Heart left ventricle (tissue), 7 donors: ENCODE measurements around a stretch of chr12.

DNA sequence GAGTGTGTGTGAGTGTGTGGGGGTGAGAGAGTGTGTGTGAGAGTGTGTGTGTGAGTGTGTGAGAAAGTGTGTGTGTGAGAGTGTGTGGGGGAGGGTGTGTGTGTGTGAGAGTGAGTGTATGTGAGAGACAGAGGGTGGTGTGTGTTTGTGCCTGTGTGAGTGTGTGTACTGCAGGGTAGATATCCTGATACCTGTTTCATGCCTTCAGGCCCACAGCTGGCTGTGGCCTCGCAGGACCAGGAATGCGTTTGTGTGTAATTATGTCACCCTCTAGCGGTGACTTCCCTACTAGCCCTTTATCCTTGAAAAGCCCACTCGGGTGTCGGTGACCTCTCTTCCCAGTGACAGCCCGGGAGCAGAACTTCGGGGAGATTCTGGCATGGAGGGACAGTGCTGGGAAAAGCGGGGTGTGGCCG is 10.8 kb upstream of the FBXL14 start:
- PRO-cap, 6 experiments: peak in 6 of 6 experiments; most common plus-strand start position 358 of the sequence (in 5)
- RAMPAGE, long total RNA, 2 experiments: no peak in any of the 2 experiments
- RRBS: 3% methylated on average over 4 of the region's 9 CpGs

GRCh38 chr12:1667404-1667781 is 23.5 kb upstream of the ADIPOR2 start:
- PRO-cap, 6 experiments: no peak in any of the 6 experiments
- RAMPAGE, long total RNA, 2 experiments: no peak in any of the 2 experiments
- RRBS: no CpG with 5 or more reads among the region's 4 CpGs

DNA sequence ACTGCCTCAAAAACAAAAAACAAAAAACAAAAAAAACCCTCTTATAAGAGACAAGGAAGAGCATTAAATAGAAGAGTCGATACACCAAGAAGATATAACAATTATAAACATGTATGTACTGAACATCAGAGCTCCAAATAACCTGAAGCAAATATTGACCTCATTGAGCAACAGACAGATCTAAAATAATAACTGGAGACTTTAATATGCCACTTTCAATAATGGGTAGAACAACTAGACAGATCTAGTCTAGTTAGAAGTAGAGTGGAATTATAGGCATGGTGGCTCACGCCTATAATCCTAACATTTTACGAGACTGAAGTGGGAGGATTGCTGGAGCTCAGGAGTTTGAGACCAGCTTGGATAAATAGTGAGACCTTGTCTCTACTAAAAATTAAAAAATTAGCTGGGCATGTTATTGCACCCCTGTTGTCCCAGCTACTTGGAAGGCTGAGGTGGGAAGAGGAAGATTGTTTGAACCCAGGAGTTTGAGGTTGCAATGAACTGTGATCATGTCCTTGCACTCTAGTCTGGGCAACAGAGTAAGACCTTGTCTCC is 55.7 kb downstream of the ADIPOR2 start:
- PRO-cap, 6 experiments: no peak in any of the 6 experiments
- RAMPAGE, long total RNA, 2 experiments: no peak in any of the 2 experiments
- RRBS: no CpG with 5 or more reads among the region's 3 CpGs

DNA sequence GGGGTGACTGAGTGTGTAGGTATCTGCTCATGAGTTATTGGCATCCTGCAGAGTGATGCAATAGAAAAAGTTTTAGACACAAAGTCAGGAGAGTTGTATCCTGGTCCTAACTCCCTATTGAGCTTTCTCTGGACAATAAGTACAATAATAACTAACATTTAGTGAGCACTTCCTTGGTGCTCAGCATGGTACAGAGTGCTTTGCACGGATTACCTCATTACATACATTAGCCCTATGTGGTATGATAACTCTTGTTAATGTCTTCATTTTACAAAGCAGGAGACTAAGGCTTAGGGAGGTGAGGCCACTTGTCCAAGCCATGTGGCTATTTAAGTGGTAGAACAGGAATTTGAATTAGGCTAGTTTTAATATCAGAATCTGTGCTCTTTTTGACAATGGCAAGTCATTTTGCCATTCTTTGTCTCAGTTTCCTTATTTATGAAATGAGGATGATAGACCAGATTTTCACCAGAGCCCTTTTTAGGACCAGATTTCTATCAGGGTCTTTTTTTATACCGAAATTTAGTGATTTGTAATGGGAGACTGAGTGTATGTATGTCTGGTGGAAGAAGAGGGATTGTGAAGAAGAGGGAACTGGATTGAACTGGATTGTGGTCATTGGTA is 36.2 kb upstream of the LRTM2 start:
- PRO-cap, 6 experiments: no peak in any of the 6 experiments
- RAMPAGE, long total RNA, 2 experiments: no peak in any of the 2 experiments
- RRBS: no CpG with 5 or more reads among the region's 2 CpGs

- PRO-cap, 6 experiments: peak in 6 of 6 experiments; most common plus-strand start chr12:1804750 (in 4)
- RAMPAGE, long total RNA, 2 experiments: no peak in any of the 2 experiments
- RRBS: no CpG with 5 or more reads among the region's 11 CpGs
These were observed 15.9 kb upstream of the LRTM2 start for GRCh38 chr12:1804398-1804915.

DNA sequence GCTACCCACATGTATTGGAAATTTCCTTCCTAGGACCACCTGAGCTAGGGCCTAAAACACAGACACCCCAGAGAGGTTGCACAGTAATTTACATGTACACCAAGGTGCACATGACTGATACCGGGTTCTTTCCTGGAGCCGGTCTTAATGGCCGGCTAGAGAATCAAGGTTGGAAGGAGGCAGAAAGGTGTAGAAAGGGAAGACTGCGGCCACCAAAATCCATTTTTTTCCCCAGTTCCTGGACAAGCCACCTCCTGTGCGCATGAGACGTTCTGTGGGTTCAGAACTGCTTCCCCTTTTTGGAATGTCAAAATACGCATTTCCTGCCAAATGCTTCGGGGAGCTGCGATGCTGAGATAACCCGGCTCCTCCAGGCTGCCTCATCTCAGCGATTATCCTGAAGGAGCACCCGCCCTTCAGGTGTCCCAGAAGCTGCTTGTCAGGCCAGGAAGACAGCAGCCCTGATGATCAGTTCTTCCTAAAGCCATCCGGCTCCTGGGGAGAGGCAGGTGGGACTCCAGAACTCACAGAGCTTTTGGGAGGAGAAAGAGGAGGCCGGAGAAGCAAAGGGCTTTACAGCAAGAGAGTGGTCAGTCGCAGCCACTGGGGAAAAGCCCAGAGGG is 820 bp downstream of the CACNA2D4 start:
- PRO-cap, 6 experiments: peak in 3 of 6 experiments; most common plus-strand start position 383 of the sequence (in 2); most common minus-strand start position 264 of the sequence (in 1)
- RAMPAGE, long total RNA, 2 experiments: no peak in any of the 2 experiments
- RRBS: 33% methylated on average over 2 of the region's 15 CpGs

DNA sequence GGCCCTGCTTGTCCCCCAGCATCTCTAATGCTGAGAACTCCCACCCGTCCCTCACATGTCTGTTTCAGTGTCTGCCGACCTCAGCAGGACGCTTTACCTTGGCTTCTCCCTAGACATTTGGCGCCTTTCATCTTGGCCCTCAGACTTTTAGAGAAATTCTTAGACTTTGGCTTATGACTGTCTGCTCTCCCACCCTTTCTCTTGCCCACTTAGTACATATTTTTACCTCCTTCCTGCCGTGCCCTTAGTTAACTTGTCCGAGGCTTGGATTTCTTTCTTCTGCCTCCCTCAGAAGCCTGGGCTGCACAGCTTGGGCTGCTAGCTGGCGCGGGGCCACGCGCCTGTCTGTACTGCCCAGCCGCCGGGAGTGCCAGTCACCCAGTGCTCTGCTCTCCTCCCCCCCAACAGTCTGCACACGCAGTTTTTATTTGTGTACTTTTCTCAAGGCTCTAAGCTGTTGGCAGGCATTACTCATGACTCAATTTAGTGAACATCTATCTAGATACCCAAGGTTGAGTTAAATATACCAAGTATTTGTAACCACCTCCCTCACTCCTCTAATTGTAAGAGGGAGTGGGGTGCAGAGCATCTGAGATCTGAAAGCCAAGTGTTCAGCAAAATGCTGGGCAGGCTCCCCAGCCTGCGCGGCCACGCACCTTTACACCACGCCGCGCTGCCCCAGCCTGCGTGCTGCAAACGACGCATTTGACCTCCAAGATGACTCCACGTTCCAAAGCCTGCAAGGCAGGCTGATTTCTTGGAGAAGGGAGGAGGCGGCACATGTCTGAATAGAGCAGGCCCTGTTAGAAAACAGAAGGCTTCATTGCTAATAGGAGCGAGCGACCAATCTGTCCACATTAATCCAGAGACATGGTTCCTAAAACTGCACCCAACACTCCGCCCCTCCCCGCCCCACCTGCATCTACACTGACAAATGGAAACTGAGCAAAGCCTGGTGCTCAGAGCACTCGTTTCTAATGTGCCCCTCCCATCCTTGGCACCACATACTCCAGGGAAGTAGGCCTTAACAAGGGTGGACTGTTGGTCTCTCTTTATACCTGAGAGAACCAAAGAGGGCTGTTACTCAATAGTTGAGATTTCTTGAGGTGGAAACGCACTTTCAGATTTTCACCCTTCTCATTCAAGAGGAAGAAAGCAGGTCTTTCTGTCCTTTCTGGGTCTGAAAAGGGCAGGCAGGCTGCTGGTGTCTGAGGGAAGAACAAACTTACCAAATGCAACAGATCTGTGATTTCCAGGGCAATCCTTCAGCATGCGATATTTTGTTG is 18.2 kb upstream of the CACNA2D4 start:
- PRO-cap, 6 experiments: peak in 2 of 6 experiments; most common plus-strand start position 343 of the sequence (in 1); most common minus-strand start position 307 of the sequence (in 2)
- RAMPAGE, long total RNA, 2 experiments: no peak in any of the 2 experiments
- RRBS: no CpG with 5 or more reads among the region's 31 CpGs

- PRO-cap, 6 experiments: no peak in any of the 6 experiments
- RAMPAGE, long total RNA, 2 experiments: no peak in any of the 2 experiments
- RRBS: no CpG with 5 or more reads among the region's 6 CpGs
These were observed 20.8 kb upstream of the CACNA2D4 start for GRCh38 chr12:1939325-1939625.

- PRO-cap, 6 experiments: peak in 6 of 6 experiments; most common plus-strand start chr12:1970780 (in 4); most common minus-strand start chr12:1970616 (in 1)
- RAMPAGE, long total RNA, 2 experiments: start-site peak on the plus strand in 2 of 2 experiments, at chr12:1970779-1970823 at its widest, 170 to 1,388 reads per replicate
- RRBS: no CpG with 5 or more reads among the region's 6 CpGs
These were observed 33.9 kb downstream of the DCP1B start for GRCh38 chr12:1970194-1970895.

DNA sequence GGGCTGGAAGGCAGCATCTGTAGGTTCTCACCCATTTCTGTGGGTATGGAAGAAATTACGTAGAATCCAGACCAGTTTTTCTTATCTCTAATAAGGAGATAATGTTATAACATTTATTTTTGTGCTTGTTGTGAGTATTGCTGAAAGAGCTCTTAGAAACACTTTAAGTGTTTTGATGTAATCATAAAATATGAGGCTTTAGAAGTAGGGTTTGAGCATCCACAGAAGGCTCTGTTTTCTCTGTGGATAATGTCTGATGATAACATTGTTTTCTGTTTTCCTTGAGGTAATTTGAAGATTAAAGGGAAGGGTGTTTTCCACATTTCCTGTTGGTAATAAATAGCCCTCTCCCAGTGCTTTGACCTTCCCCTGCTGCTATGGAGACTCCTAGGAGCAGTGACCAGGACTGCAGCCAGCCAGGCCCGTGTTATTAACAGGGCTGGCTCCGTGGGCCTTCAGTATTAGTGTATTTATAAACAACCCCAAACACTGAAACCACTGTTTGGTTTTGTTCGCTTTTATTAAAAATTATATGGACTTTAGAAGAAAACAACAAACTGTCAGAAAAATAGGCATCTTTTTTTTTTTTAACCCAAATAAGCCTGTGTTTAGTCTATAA is 9.6 kb upstream of the DCP1B start:
- PRO-cap, 6 experiments: peak in 1 of 6 experiments; most common plus-strand start position 390 of the sequence (in 1); most common minus-strand start position 255 of the sequence (in 1)
- RAMPAGE, long total RNA, 2 experiments: no peak in any of the 2 experiments
- RRBS: no CpG with 5 or more reads among the region's 4 CpGs

DNA sequence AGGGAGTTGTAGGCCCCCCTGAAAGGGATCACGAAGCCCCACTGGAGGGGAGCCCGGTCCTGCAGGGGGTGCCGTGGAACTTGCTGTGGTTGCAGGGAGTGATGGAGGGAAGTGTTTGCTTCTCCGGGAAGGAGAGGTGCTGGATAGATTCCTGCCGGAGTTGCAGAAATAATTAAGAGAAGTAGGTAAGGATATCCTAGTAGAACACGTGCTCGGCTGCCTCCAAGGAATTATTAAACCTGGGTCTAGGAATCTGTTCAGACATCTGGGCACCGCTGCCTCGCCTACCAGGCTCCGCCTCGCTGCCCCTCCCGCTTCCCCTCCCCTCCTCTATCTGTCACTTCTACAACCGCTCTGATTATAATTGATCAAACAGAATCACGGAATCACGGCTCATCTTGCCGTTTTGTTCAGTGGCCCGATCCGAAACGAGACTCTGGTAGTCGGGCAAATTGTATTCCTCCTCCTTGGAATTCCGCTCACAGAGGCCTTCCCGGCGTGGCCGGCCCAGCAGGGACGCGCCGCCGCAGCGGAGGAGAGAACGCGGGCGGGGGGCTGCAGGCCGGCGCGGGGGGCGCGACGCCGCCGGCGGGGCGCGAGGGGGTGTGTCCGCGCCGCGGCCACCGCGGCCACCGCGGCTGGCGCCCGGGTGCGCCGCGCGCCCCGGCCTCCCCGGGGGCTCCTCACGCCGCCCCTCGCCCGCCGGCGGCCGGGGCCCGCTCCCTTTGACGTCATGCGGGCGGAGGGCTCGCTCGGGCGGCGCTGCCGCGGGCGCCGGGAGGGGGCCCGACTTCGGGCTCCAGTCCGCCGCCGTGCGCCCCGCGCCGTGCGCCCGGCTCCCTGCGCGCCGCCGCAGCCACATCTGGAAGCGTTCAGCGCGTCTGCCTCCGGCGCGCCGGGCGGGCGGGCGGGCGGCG is 531 bp upstream of the CACNA1C start:
- PRO-cap, 6 experiments: peak in 6 of 6 experiments; most common plus-strand start position 232 of the sequence (in 1); most common minus-strand start position 864 of the sequence (in 4)
- RAMPAGE, long total RNA, 2 experiments: no peak in any of the 2 experiments
- RRBS: 1% methylated on average over 59 of the region's 105 CpGs

GRCh38 chr12:2054704-2054996 is 1.9 kb downstream of the CACNA1C start:
- PRO-cap, 6 experiments: no peak in any of the 6 experiments
- RAMPAGE, long total RNA, 2 experiments: no peak in any of the 2 experiments
- RRBS: no CpG with 5 or more reads among the region's 1 CpG

DNA sequence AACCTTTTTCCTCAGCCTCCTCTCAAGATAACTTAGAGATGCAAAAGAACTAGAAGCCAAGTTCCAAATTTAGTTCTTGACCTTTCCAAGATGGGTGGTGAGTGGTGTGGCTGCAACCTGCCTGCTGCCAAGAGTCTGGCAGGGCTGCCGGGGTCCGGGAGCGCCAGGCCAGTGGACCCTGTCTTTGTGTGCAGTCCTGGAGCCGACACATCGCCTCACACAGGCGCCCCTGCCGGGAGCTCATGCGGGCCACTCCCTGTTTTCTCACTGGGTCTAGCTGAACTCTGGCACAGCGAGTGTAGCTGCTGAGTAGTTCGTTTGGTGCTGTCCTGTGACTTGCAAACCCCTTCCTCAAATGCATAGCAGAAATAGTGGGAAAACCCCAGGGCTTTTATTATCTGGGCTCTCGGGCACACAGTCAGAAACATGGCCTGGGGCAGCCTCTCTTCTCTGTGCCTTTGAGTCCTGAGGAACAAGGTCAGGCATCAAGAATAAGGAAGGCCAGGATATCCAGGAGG is 85.0 kb downstream of the CACNA1C start:
- PRO-cap, 6 experiments: peak in 2 of 6 experiments; most common plus-strand start position 181 of the sequence (in 2)
- RAMPAGE, long total RNA, 2 experiments: no peak in any of the 2 experiments
- RRBS: 16% methylated on average over 6 of the region's 11 CpGs

GRCh38 chr12:2169975-2170884 is 117.4 kb downstream of the CACNA1C start:
- PRO-cap, 6 experiments: peak in 1 of 6 experiments; most common plus-strand start chr12:2170656 (in 1)
- RAMPAGE, long total RNA, 2 experiments: no peak in any of the 2 experiments
- RRBS: no CpG with 5 or more reads among the region's 7 CpGs

- PRO-cap, 6 experiments: no peak in any of the 6 experiments
- RAMPAGE, long total RNA, 2 experiments: no peak in any of the 2 experiments
- RRBS: no CpG with 5 or more reads among the region's 8 CpGs
These were observed 128.3 kb downstream of the CACNA1C start for GRCh38 chr12:2180991-2181584.

GRCh38 chr12:2198016-2198585 is 145.3 kb downstream of the CACNA1C start:
- PRO-cap, 6 experiments: no peak in any of the 6 experiments
- RAMPAGE, long total RNA, 2 experiments: no peak in any of the 2 experiments
- RRBS: 13% methylated on average over 6 of the region's 20 CpGs

GRCh38 chr12:2229626-2230951 is 177.3 kb downstream of the CACNA1C start:
- PRO-cap, 6 experiments: no peak in any of the 6 experiments
- RAMPAGE, long total RNA, 2 experiments: no peak in any of the 2 experiments
- RRBS: 40% methylated on average over 29 of the region's 75 CpGs

- PRO-cap, 6 experiments: peak in 5 of 6 experiments; most common plus-strand start chr12:2239197 (in 2); most common minus-strand start chr12:2239609 (in 3)
- RAMPAGE, long total RNA, 2 experiments: no peak in any of the 2 experiments
- RRBS: 38% methylated on average over 2 of the region's 29 CpGs
These were observed 186.5 kb downstream of the CACNA1C start for GRCh38 chr12:2239053-2240007.

DNA sequence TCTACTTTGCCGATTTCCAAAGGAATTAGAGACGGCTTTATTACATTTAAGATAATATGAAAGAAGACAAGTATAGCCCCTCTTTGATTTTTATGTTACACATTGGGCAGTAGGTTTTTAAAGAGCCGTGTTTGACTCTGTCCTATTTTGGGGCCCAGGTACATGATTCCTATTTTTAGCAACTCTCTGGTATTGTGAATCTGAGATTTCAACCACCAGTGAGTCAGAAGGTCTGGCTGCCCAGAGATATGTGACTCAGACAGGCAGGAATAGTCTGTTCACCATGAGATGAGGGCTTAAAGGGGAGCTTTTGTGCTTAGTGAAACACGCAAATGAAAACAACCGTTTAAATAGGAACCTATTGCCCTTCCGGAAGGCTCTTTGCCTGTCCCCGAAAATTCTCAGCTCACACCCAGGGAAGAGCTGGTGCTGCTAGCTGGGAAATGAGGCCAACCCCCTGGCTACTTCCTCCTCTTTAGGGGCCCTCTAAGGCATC is 283.5 kb downstream of the CACNA1C start:
- PRO-cap, 6 experiments: peak in 2 of 6 experiments; most common plus-strand start position 277 of the sequence (in 2); most common minus-strand start position 92 of the sequence (in 1)
- RAMPAGE, long total RNA, 2 experiments: no peak in any of the 2 experiments
- RRBS: no CpG with 5 or more reads among the region's 7 CpGs

- PRO-cap, 6 experiments: peak in 2 of 6 experiments; most common plus-strand start chr12:2494711 (in 2); most common minus-strand start chr12:2494583 (in 1)
- RAMPAGE, long total RNA, 2 experiments: no peak in any of the 2 experiments
- RRBS: no CpG with 5 or more reads among the region's 8 CpGs
These were observed 300.3 kb upstream of the FKBP4 start for GRCh38 chr12:2494310-2495026.